ENCODE measurements around a stretch of chr5.

DNA sequence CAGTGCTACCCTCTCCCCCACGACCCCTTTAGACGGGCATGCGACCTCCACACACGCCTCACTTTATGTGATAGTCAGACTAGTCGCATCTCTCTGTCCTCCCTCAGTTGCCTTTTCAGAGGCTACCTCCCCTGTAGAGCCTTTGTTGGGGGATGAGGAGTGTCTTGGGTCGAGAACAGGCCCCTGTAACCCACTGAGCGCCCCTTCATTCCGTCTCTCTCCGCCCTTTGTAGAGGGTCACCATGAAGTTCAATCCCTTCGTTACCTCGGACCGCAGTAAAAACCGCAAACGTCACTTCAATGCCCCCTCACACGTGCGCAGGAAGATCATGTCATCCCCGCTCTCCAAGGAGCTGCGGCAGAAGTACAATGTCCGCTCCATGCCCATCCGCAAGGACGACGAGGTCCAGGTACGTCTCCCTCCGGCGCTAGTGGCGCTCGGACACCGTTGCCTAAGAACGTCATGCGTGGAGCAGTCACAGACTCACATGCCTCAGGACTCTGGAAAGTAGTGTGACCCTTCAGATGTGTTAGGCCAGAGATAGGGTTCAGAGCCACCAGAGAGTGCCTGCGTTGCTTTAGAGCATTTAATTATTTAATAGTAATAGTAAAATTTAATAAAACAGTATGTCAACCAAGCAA lies 529 bp downstream of the RPL26L1 start:
- PRO-cap, result no peak

GRCh38 chr5:173027684-173028571 lies 28.2 kb upstream of the CREBRF start:
- PRO-cap, result no peak

GRCh38 chr5:173315287-173316546 lies 12.5 kb downstream of the STC2 start:
- PRO-cap, result no peak

DNA sequence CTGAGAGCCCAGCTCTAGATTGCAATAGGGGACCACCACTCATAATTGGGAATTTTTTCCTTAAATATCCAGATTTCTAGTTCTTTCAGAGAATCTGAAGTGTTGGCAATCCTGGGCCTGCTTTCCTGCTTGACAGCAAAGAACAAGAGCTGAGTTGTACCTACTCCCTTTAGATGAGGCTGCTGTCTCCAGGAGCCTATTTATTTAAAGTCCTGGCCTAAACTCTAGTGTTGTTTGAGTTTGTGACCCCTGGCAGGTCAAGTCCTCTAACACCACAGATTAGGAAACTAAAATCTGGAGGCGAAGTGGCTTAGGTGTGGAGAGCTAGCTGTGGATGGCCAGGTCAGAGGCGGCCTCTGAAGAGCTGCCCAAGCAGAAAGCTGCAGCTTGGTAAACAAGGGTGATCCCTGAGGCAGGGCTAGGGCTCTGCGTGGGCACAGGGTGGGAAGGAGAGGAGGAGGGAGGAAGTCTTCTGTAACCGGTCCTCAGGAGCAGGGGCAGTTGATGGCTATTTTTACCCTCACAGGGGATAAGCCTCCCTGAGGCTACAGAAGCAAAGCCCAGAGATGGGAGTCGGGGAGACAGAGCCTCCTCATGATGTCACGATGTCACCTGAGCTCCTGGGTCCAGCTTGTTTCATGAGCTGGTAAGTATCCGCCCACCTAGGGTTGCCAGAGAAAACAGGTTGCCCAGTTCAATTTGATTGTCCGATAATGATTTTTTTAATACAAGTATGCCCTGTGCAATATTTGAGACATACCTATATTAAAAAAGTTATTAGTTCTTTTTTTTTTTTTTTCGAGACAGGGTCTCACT lies 25.8 kb upstream of the BOD1 start:
- PRO-cap, result no peak

DNA sequence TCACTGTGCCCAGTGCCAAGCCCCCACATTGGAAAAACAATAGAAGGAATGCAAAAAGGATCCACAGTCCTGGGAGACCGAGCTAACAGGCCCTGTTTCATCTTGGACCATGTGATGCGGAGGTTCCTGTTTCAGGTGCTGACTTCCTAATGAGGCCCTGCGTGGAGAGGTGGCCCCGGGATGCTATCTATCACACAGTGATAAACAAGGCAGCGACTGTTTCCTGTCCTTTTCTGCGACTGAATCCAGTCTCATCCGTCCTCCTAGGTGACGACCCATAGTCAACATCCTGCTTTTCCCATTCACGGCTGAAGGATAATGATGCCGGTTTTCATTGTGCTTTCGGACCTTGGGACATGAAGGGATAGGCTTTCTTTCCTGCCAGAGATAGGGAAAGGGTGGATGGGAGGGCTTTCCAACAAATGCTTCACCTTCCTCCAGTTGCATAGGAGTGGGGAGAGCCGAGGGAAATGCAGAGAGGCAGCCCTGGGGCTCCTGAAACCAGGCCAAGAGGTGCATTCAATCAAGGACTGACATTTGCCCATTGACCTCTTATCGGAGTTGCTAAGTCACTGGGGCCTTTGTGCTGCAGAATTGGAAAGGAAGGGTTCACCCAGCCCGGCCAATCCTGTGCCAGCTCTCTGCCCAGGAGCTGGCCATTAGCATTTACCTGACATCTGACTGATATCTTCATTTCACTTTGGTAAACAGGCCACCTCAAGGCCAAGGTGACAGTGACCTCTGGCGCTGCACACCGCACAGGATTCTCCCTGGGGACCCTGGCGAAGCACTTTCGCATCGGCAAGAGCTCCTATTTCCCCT lies 56.7 kb upstream of the BOD1 start:
- PRO-cap, result no peak

DNA sequence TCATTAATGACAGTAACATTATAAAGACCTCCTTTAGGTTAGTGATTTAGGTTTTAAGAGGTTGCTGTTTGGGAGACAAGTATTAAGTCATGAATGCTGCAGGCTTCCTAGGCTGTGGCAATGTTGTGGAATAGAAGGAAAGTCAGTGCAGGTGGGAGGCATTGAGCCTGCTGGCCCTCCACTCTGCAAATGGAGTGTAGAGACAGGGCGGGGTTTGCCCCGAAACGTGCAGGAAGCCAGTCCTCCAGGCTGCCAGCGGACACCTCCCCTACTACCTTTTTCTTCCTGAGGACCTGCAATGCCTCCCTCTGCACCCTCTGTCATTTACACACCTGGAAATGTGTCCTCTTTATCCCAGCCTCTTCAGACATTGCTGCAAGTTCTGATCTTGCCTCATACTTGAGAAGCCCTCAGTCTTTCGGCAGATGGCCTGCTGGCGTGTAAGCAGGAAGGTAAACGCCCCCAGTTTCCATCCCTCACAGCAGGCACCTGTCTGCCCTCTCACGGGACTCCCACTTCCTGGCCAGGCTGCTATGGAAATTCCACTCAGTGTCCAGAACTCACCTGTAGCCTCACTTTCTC lies 81.5 kb upstream of the BOD1 start:
- PRO-cap, result no peak

DNA sequence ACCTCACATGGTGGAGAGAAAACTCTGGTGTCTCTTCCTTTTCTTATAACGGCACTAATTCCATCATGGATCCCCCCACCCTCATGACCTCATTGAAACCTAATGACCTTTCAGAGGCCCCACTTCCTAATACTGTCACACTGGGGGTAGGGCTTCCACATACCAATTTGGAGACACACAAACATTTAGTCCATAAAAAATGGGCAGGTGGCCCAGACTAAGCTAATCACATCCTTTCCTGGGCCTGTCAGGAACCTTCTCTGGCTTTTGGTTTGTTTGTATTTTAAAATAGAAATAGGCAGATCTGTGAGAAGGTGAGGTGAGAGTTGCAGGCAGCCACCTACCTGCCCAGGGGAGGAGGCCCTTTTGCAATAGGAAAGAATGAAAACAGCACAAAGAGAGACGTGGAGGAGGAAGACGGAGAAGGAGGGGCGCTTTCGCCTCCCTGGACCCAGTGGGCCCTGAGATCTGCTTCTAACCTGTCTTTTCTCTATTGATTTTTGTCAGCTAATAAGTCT lies 90.2 kb upstream of the BOD1 start:
- PRO-cap, result no peak

DNA sequence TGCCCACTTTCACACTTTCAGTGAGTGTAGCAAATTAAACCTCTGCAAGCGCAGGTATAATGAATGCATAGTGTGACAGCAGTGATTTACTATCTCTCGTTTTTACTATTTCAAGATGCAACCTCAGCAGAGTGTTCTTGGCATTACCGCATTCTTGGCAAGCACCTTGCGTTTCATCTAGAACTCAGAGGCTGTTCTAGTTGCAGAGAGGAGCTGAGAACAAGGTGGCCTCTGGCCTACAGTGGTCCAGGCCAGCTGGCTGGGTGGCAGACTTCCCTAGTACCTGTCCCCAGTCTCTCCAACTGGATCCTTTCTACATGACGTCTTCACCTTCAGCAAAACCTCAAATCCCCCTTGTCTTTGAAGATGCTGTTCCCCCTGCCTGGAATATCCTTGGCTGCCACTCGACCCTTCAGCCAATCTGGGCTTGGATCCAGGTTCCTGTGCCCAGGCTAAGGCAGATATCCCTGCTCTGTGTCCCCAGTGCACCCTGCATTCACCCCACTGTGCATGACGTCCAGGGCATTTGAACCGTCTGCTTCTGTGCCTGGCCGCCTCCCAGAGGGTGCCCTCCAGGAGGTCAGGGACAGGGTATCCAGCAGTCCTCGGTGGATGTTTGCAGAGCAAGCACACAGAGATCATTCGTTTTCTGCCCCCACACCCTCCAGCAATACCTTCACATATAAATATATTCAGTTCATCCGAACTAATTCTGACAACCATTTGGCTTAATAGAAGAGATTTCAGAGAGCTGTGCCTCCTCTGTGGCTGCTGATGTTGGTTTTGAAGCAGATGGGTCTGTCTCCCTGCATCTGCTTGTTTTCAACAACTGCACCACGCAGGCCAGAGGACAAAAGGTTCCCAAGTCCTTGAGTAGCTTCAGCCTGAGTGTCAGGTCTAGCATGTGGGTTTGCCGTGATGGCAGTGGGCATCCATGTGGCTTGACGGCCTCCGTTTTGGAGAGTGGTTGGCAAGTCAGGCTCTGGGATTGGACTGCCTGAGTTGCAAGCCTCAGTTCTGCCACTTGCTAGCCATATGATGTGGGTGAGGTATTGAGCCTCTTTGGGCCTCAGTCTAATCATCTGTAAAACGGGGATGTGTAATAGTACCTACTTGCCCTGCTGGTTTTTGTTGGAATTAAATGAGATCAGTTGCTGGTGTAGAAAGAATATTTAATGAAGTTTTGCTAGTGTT lies 120.2 kb upstream of the CPEB4 start:
- PRO-cap, result no peak

DNA sequence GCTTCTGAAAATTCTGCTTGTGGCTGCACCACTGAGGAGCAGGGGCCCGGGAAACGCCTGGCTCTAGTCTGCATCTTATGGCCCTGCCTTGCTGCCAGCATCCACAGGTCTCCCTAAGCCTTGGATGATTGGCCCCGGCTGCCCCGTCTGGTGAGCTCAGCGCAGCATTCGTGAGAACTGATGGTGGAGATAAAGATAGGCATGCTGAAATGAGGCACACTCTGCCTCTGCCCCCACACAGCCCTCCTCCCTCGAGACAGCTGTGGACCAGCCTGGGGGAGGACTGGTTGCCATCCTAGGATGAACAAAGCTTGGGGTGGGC lies 62.9 kb upstream of the CPEB4 start:
- PRO-cap, result no peak

DNA sequence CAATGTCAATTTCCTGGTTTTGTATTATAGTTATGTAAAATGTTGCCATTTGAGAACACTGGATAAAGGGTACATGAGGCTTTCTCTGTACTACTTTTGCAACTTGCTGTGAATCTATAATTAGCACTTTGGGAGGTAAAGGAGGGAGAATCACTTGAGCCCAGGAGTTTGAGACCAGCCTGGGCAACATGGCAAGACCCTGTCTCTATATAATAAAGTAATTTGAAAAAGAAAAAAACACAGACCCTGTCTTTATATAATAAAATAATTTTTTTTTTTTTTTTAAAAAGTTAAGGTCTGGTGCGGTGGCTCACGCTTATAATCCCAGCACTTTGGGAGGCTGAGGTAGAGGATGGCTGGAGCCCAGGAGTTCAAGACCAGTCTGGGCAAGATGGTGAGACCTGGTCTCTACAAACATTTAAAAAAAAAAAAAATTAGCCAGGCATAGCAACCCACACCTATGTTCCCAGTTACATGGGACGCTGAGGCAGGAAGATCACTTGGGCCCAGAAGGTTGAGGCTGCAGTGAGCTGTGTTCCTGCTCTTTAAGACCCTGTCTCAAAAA lies 24.3 kb downstream of the CPEB4 start:
- PRO-cap, result no peak

- PRO-cap, result no peak
Measured at GRCh38 chr5:173920051-173920474, 31.9 kb downstream of the CPEB4 start.

DNA sequence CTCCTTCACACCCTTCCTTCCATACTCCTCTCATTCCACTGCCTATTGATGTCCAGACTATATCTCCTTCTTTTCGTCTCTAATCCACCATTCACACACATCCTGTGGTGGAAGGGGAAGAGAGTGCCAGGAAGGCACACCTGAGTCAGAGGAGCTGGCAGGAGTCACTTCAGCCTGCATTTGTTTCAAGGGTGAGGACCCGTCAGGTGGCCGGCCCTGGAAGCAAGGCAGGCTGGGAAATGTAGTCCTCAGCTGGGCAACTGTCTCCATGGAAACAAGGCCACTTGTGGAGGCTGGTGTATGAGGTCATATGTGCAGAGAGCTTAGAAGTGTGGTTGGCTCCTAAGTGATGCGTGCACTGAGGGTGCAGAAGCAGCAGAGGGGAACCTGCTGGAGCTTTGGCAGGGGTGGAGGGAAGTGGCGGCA lies 278.4 kb downstream of the NSG2 start:
- PRO-cap, result no peak

- PRO-cap, result no peak
Measured at GRCh38 chr5:174338153-174338619, 292.7 kb downstream of the NSG2 start.

GRCh38 chr5:175517882-175518245 lies 39.5 kb downstream of the SFXN1 start:
- PRO-cap, result no peak

- PRO-cap, result no peak
Measured at GRCh38 chr5:176282499-176283098, 44.4 kb downstream of the SIMC1 start.

- PRO-cap, result no peak
Measured at GRCh38 chr5:176317787-176318433, 43.7 kb downstream of the KIAA1191 start.

DNA sequence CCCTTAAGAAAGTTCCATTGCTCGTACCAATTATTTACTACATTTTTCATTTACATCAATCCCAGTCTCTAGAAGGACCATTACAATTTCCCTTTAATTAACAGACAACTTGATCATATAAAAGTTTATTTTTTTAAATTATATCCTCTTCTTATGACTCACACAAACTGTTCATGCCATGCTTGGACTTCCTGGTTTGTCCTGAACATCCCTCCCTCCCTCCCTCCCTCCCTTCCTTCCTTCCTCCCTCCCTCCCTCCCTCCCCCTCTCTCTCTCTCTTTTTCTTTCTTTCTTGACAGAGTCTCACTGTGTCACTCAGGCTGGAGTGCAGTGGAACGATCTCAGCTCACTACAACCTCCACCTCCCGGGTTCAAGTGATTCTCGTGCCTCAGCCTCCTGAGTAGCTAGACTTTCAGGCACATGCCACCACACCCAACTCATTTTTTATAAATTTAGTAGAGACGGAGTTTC lies 11.7 kb upstream of the CLTB start:
- PRO-cap, result no peak

GRCh38 chr5:176536006-176536371 lies 1.2 kb downstream of the RNF44 start:
- PRO-cap, result no peak

GRCh38 chr5:176537674-176538017 lies 444 bp upstream of the RNF44 start:
- PRO-cap, result bidirectional peak, plus-strand start at chr5:176538129, minus-strand start at chr5:176537928

GRCh38 chr5:176619712-176620124 lies 9.8 kb upstream of the GPRIN1 start:
- PRO-cap, result no peak

Data from pulmonary lymph node (tissue), 1 donor.